Measurements from ENCODE around the genes KCTD11, SAT2 and TP53.

GRCh38 chr17:7214947-7216244 is 2.0 kb downstream of the DLG4 start:
- PRO-cap: no peak

DNA sequence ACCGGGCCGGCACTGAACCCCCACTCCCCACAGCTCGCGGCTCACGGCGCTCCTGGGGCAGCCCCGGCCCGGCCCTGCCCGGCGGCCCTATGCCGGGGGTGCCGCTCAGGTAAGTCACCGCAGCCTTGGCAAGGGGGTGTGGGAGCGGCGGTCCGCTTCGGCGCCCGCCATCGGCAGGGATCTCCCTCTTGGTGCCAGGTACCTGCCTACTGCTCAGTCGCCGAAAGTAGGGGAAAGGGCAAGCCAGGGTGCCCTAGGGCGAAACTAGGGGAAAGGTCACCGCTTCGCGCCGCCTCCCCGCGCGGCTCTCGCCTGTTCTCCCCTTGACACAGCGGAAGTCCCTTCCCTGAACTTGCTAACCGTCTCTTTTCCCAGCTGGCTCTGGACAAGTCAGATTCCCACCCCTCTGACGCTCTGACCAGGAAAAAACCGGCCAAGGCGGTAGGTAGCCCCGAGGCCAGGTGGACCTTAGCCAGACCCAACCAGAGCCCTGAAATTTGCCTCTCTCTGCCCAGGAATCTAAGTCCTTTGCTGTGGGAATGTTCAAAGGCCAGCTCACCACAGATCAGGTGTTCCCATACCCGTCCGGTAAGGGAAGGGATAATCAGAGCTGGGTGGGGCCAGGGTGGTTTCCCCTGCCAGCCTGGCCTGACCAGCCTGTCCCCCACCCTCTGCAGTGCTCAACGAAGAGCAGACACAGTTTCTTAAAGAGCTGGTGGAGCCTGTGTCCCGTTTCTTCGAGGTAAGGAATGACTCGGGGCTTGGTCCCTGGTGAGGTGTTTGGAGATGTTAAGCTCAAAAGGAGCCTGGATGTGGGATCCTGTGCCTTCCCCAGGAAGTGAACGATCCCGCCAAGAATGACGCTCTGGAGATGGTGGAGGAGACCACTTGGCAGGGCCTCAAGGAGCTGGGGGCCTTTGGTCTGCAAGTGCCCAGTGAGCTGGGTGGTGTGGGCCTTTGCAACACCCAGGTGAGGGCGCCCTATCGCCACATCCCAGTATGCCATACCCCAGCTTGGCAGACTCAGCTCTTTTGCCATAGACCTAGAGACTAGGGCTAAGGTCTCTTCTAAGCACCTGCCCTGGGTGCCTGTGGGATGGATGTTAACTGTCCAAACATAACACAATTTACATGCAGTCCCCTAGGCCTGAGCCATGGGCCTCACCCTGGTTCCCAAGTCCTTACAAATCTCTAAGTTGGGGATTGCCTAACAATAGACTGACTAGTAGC is 766 bp downstream of the ACADVL start:
- PRO-cap: bidirectional peak, plus-strand start at position 667 of the sequence, minus-strand start at position 344 of the sequence

DNA sequence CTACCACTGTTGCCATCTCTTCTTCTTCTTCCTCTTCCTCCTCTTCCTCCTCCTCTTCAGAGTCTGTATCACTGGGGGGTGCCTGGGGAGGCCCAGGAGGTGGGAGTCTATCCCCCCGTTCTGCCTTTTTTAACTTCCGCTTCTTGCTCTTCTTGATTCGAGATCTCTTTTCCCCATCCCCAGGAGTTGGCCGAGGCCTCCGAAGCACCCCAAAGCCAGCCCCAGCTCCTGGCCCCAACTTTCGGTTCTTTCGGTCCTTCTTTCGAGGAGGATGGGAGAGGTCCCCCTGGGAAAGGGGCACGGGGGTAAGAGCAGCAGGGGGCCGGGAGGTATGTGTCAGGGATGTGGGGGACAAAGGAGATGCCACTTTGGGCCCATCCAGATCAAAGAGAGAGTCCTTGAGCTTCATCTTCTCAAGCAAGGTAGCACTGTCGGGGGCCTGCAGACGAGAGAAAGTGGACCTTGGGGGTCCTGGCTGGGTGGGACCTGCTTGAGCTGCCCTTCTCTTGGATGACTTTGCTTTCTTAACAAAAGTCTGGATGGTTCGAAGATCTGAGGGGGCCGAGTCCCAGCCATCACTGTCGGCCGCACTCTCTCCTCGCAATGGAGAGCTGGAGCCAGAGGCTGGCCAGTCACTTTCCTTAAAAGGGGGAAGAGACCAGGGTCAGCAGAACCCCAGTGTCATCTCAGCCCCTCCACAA is 2.0 kb upstream of the DVL2 start:
- PRO-cap: no peak

- PRO-cap: no peak
Measured at GRCh38 chr17:7266089-7266389, 3.8 kb upstream of the CLDN7 start.

GRCh38 chr17:7280697-7281567 is 586 bp upstream of the SLC2A4 start:
- PRO-cap: unidirectional peak, minus-strand start at chr17:7281102

- PRO-cap: no peak
Measured at GRCh38 chr17:7315757-7316399, 718 bp upstream of the GPS2 start.

DNA sequence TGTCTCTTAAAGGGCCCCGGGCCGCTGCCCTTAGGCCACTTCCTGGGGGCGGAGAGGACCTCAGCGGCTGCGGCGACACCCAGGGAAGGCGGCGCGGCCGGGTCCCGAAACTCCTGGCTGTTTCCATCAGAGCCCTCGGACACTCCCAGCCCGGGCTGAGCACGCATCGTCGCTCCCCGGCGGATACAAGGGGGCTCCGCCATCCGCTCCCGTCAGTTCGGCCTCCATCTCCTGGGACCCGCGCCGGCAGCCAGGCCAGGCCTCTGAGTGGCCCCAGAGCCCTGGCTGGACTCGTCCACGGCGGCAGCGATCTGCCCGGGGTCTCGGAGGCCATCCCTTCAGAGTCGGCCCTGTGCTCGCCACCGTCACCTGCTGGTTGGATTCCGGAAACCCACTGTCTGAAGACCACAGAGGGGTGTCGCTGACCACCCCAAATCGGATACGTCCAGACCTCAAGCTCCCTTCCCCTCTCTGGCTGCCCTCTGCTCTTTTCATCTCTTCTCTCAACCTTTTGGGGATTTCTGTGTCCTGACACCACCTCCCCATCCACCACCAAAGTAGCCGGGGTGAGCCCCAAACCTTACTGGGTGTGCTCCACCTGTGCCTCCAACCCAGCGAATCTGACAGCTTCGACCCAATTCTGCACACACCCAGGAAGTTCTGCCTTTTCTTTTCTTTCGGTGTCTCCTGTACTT is at the start of gene KCTD11:
Gene KCTD11, plus strand, starts transcription at position 38 of the 695 bp plus-strand sequence.
- PRO-cap: bidirectional peak, plus-strand start at position 38 of the sequence, minus-strand start outside the sequence; unidirectional peak, minus-strand start at position 317 of the sequence

- PRO-cap: no peak
Measured at GRCh38 chr17:7404201-7404291, 149 bp upstream of the TMEM256 start.

DNA sequence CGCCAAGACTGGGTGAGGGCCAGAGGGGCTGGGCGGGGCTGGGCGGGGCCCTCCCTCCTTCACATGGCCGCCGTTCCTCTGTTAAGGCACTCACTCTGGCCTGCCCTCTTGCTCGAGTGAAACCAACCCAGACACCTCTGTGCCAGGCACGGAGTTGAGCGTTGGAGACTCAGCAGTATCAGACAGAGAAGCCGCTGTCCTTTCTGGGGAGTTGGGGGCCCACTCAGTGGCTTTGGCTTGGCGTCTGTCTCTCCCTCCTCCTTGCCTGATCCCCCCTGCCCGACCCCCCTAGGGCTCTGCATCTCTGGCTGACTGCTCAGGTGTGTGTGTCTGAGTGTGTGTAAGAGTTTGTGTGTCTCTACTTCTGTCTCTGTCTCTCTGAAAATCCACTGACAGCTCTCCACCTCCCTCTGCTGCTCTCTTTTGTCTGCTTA is 4.0 kb upstream of the SPEM1 start:
- PRO-cap: no peak

DNA sequence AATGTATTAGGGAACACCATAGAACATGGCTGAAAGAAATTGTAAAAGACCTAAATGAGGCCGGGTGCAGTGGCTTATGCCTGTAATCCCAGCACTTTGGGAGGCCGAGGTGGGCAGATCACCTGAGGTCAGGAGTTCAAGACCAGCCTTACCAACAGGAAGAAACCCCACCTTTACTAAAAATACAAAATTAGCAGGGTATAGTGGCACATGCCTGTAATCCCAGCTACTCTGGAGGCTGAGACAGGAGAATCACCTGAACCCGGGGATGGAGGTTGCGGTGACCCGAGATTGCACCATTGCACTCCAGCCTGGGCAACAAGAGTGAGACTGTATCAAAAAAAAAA is 23.4 kb downstream of the SLC35G6 start:
- PRO-cap: no peak

DNA sequence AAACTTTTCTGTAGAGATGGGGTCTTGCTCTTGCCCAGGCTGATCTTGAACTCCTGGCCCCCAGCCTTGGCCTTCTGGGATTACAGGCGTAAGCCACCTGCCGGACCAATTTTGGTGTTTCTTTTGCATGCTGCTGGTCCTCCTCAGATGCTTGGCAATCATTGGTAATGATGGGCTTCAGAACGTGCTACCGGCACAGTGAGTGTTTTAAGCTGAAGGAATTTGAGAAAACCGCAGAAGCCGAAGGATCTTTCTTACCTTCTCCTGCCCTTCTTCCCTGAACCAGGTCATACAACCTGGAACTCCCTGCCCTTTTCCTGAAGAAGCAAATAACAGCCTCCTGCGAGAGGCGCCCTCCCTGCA is 494 bp upstream of the TNFSF12 start:
- PRO-cap: no peak

- PRO-cap: no peak
Measured at GRCh38 chr17:7576964-7578103, 2.1 kb upstream of the CD68 start.

GRCh38 chr17:7579783-7580637 is 572 bp downstream of the CD68 start:
- PRO-cap: no peak

- PRO-cap: unidirectional peak, minus-strand start at chr17:7589424
Measured at GRCh38 chr17:7589280-7589822, 543 bp downstream of the SOX15 start.

GRCh38 chr17:7613727-7614341 is 863 bp downstream of the FXR2 start:
- PRO-cap: no peak

DNA sequence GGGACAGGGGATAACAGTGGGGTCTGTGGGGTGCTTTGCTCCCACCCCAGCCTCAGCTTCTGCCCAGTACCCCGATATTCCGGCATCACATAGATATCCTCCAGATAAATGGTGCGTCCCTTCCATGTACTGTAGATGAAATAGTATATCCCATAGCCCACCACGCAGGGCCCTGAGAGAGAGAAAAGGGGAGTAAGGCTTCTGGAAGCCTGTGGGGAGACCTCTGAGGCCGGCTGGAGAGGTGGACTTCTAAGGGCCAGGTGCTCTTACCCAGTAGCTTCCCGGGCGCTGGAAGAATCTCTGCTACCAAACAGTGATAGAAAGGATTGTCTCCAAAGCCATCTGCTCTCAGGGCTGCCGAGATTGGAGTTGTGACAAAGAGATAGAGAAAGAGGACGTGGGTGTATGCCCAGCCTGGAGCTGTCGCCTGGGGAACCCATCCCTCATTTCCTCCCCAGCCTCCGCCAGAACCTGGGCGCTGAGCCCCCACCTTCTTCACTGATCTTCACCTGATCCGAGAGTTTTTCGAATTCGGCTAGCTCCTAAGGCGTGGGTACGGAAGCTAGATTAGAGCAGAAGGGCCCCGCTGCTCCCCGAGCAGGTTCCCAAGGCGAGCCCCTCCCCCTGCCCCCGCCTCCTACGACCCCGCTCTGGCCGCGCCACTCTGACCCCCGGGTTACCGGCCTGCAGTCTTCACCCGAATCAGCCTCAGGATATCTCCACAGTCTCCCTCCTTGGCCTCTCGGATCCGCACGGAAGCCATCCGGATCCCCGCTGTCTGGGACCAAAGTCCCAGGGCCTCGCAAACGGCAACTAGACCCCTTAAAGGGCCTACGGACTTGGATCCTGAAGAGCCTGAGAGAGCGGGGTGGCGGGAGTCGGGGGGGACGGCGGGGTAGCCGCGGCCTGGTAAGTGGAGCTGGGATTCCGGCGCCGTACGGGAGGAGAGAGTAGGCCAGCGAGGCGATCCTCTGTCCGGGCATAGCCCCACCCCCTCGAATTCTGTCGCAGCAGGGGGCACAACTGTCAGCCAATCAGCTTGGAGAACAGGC is at the start of gene SAT2:
Gene SAT2, minus strand, starts transcription at position 949 of the 1,052 bp plus-strand sequence.
- PRO-cap: unidirectional peak, plus-strand start at position 724 of the sequence; bidirectional peak, plus-strand start outside the sequence, minus-strand start at position 989 of the sequence

- PRO-cap: bidirectional peak, plus-strand start at chr17:7687631, minus-strand start at chr17:7687487
Measured at GRCh38 chr17:7687038-7687860, at the start of gene TP53. TSS of gene TP53 (minus strand) at chr17:7687490.

- PRO-cap: bidirectional peak, plus-strand start at chr17:7804326, minus-strand start at chr17:7804046
Measured at GRCh38 chr17:7803929-7804466, 30.0 kb upstream of the KDM6B start.

GRCh38 chr17:7838078-7838599 is 4.1 kb downstream of the KDM6B start:
- PRO-cap: bidirectional peak, plus-strand start at chr17:7838396, minus-strand start at chr17:7838225

DNA sequence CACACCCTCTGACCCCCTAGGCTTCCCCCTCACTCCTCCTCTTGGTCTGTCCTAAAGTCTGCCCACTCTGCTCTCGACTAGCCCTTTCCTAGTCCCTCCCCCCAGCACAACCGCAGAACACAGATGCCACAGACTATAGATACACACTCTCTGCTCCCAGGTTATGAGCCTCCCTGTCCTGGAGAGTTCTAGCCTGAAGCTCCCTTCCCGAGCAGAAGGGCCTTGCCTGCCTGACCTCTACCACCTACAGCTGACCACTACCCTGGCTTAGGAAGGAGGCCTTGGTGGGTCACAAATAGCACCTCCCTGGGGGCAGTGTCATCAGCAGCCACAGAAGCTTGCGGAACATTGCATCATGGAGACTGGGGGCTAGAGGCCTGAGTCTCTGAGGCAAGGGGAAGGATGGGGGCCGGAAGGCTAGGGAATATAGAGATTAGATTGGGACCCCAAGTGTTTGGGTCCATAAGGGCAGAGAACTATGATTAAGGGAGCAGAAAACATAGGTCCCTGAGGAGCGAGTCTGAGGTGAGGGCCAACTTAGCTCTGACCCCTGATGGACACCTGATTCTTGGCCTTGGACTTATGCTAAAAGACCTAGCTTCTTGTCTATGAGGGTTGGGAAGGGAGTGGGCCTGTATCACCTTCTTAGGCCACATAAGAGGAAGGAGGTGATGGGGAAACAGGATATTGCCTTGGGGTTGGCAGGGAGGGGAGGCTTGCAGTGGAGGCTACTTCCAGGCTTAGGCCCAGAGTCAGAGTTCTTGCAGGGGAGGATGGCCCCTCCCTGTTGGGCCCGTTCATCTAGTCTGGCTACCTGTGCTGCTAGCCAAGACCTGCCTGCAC is 4.8 kb downstream of the KDM6B start:
- PRO-cap: bidirectional peak, plus-strand start outside the sequence, minus-strand start at position 803 of the sequence